LUHMES (cell line): ENCODE results near the genes SPDYE6 and POLR2J2.

DNA sequence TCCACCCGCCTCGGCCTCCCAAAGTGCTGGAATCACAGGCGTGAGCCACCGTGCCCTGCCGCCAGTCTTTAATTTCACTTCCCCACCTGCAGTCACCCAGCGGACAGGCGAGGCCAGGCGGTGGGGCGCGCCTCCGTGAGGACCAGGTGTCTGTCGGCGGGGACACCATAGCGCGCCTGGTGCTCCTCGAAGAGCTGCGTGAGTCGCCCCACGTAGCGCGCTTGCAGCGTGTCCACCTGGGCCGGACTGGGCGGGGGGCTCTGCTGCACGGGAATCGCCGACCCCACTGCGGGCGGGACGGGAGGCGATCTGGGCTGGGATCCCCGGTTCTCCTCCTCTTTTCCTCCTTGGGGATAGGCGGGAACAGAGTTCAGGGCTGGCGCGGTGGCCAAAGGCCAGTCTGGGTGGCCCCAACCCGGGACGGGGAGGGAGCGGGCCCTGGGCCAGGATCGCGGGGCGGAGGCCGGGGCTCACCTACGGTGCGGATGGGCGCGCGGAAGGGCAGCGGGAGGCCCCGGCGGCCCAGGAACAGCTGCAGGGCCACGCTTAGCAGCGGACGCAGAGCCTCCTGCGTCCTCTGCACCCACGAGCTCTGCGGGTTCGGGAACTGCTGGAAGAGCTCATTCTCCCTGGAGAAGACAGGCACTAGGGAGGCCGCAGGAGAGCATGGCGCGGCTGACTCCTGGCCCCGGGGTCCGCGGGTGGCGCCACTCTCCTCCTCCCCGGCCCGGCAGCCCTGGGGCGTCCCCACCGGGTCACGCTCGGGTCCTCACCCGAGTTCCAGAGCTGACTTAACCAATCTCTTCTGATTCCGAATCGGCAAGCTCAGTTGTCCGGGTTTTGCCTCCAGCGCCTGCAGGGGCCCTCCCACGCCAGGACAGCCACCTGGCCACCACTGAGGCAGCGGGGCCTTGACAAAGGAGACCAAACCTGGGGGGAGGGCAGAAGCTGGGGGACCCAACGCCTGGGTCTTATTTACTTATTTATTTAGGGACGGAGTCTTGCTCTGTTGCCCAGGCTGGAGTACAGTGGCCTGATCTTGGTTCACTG is 1.2 kb upstream of the MOGAT3 start:
- PRO-cap = unidirectional peak, plus-strand start at position 658 of the sequence

DNA sequence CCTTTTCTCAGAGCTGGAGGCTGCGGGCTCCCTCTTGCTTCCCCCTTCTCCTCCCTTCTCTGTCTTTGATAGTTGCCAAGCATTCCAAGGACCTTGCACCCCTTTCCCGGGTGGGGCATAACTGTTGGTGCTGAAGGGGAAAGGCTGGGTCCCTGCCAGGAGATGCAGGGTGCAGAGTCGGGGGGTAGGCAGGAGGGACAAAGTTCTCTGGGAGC is 2.2 kb downstream of the CLDN15 start:
- PRO-cap = no peak

- PRO-cap = no peak
These were observed 73.4 kb downstream of the CUX1 start for GRCh38 chr7:101890754-101891203.

GRCh38 chr7:101902787-101903452 is 85.5 kb downstream of the CUX1 start:
- PRO-cap = no peak

DNA sequence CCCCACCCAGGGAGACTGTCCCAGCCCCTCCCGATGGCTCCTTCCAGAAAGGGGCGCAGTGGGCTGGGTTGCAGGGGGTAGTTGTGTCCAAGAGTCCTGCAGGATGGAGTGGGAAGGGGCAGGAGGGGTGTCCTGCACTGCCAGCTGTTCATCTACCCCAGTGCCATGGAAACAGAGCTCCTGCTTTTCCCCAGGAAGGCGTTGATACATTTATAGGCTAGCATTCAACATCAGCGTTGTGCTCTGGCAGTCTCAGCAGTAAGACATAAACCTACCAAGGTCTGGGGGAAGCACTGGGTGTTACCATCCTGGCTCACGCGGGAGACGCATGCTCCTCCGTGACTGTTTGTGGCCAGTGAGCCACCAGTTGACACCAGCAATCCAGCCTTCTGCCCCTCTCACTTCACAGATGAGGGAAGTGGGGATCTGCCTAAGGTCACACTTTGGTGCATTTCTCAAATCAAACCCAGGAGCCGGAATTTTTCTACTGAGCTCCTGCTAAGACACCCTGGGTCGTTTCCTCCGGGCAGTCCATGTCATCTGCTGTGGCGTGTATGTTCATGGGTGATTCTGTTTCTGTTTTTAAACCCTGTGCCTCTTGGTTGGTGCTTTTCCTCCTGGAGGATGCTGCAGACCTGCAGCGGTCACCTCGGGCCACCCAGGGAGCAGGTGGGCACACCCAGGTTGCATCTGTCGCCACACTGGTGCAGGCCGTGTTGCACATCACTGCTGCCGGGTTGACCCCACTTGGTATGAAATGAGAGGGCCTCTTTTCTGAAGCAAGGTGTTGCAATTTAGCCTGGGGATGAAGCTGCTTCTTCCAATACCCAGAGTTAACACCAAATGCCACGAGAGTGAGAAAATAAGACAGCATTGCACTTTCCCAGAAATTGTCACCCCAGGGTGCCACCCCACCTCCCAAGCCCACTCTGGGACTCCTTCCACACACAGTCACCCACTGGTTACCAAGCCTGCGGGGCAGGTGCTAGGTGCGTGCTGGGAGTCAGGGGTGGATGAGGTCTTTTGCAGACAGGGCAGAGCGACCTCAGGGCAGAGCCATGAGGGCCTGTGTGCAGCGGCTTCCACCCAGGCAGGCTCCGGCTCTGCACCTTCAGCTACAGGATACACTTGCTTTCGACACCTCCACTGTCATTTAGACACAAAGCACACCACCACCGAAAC is 127.1 kb downstream of the CUX1 start:
- PRO-cap = no peak

DNA sequence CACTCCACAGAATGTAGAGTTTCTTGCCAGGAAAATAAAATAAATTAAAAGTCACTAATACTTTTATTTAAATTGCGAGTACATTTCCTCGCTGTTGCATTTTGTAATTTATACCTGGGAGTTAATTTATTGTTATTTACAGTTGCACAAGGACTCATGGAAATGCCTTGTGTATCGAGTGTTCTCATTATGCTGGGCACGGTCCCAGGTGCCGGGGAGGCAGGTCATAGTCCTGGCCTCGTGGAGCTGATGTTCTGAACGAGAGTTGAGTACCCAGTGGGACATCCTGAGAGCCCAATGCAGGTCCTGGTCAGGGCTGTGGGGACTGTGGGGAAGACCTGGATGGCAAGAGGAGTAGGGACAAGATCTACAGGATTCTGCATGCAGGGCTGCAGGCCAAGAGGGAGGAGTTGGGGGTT is 127.9 kb downstream of the CUX1 start:
- PRO-cap = no peak

DNA sequence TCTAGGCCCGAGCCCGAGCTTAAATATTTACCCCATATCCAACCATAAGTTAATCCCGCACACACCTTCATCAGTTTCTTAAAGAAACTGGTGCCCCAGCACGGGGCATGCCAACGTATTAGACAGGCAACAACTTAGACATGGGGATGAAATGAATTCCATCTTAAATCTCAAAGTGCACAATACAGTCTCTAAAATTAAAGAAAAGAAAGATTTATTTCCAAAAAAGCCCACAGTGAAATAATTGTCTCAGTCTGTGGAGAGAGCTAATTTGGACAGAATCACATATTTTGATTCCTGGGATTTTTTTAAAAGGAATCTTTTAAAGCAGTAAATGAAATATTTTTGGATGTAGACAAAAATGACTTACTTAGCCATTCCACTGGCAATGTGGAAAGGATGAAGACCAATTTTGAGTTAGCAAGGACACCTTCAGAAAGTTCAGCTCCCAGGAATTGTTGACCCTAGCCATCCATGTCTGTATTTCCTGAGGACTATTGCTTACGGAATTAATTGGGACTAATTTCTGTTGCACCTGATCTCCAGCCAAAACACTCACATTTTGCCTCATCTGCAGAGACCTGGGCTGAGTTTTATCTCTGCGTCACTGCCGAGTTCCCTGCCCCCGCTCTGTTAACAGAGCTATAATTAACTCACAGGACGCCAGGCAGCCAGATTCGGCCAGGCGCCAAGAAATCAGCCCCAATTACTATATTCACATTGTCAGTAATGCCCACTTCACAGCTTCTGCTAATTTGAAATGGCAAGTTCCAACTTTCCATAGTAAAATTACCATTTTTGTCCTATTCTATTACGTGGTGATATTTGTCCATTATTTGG is 130.2 kb downstream of the CUX1 start:
- PRO-cap = no peak

DNA sequence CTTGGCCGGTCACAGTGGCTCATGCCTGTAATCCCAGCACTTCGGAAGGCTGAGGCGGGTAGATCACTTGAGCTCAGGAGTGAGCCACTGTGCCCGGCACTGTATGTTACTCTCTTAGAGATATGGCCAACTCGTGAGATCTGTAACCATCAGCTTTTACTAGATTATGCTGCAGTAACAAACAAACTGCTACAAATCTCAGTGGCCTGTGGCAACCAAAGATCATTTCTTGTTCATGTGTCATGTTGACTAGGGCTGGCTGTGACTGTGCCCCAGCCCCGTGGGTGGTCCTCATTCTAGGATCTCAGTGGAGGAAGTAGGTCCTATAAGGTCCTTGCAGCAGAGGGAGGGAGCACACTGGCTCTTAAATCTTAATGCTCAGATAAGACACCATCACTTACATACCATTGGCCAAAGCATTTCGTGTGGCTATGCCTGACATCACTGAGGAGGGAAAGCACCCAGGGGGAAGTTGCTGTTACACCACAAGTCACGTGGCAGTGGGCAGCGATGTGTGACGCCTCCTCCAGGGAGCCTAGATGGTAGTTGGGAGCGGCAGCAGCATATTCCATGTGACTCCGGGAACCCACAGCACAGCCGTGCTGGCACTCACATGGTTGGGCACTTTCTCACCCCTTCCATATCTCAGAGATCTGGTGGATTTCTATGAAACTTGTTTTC is 224.8 kb upstream of the SH2B2 start:
- PRO-cap = no peak

- PRO-cap = no peak
These were observed 222.7 kb upstream of the SH2B2 start for GRCh38 chr7:102063991-102064275.

DNA sequence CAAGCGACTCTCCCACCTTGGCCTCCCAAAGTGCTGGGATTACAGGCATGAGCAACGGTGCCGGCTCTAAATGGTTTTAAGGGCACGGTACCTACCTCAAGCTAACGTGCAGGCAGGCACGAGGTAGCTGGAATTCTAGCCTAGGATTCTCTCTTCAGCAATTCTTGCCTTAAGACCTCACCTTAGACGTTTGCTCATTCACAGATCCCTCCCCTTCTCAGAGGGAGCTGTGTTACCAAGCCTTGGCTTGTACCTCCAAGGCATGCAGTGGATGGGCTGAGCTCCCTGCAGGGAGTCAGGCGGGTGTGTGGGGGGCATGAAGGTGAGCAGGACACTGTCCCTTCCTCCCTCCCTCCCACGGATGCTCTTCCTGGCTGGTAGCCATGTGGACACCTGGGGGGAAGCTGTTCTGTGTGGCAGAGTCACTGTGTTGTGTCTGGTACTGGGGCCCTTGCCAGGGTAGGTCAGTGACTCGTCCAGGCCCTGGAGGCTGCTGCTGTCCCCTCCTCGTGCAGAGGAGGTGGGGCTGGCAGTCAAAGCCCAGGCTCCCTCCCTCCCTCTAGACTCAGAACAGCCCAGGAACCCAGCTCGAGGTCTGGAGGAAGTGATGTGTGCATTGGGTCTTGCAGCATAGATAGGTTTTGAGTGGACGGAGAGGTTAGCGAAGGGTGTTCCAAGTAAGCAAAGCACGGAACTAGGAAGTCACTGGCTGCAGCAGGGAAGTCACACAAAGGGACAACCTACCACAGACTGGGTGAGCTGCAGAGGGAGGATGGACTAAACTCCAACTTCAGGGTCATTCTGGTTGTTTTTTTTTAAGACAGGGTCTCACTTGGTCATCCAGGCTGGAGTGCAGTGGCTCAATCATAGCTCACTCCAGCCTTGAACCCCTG is 222.1 kb upstream of the SH2B2 start:
- PRO-cap = no peak

GRCh38 chr7:102080363-102081374 is 206.0 kb upstream of the SH2B2 start:
- PRO-cap = no peak

DNA sequence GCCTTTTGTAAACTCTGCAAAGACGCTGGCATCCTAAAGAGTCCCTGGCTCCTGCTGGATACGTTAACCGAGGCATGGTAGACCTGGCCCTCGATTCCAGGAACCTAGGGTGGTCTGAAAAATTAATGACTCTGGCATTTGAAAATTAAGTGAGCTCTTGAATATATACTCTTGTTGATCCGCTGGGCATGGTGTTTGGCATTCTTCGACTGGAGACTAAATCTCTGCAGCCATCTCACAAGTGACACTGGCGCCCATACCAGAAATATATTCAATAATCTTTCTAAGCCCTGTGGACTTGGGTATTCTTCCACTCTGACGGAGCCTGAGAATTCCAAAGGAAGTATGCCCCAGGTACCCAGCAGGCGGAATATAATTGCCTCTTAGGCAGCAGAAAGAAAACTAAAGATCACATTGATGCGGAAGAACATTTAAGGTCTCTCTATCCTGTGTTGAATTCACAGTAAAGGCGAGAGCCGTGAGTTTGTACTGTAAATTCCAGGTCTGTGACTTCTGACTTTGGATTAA is 191.1 kb upstream of the SH2B2 start:
- PRO-cap = no peak

DNA sequence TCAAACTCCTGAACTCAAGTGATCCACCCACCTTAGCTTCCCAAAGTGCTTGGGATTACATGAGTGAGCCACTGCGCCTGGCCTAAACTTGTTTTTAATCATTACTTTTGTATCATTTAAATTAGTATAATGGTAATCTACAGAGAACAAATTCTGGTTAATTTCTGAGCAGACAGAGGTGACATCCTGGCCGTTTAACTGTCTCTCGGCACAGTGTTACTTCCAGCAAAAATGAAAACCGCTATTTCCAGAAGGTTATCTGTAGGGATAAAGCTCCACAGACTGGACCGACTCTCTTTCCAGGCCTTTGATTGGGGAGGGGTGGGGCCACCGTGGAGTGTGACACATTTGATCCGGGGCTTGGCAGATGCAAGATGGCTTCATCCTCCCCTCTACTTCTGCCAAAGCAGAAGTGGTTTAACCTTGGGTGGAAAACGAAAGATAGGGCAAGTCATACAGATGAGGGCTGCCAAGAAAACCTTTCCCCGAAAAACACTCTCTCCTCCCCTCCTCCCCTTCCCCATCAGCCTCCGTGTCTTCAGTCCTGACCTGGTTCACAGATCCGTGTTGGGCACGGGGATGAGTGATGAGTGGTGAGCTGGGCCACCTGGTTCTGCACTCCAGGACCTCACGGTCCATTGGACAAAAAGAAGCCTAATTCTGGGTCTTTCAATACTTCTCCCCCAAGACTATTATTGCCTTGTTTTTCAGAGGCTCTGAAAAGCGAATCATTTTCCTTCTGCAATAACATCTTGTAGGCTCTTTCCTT is 139.7 kb upstream of the SH2B2 start:
- PRO-cap = no peak

GRCh38 chr7:102253795-102254500 is 32.7 kb upstream of the SH2B2 start:
- PRO-cap = no peak

DNA sequence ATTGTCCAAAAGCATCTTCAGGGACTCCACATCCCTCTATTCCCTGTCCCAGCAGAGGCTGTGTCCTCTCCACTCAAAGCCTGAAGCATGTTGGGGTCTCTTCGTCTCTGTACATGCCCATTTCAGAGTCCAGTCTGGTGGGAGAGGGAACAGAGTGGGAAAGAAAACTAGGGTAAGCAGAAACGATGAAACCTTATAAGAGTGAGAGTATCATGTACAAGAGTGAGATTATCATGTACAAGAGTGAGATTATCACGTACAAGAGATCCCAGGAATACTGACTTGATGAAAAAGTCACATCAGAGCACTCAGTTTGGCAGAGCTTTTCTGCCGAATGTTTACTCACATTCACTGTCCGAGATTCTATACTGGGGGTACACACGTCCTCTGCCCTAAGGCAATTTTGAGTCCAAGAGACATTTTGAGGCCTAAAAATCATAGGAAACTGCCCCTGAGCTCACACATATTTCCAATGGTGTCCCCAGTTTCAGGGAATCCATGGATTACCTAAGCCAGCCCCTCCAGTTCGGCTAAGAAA is at the start of gene SPDYE6:
Gene SPDYE6 (minus strand): TSS at position 134 of the 538 bp plus-strand sequence.
- PRO-cap = no peak

DNA sequence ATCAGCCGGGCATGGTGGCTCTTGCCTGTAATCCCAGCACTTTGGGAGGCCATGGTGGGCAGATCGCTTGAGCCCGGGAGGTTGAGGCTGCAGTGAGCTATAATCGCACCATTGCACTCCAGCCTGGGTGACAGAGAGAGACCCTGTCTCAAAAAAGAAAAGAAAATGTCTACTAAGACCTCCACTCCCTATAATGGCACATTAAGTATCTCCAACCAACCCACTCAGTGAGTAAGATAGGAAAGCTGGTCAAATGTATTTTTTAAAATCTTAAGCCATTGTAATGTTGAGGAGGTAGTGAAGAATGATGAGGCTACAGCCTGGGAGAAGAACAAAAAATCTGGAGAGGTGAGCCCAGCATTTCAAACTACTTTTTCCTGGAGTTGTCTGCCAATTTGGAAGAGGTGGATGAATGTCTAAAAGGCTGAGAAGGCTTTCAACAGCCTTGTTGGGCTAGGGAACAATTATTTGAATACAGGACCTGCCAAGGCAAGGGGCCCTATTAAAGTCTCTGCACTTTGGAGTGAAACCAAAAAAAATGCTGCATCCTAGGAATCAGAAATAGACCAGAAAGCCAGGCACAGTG is 11.2 kb upstream of the PRKRIP1 start:
- PRO-cap = no peak

- PRO-cap = no peak
These were observed 3.7 kb upstream of the ORAI2 start for GRCh38 chr7:102429526-102430269.

DNA sequence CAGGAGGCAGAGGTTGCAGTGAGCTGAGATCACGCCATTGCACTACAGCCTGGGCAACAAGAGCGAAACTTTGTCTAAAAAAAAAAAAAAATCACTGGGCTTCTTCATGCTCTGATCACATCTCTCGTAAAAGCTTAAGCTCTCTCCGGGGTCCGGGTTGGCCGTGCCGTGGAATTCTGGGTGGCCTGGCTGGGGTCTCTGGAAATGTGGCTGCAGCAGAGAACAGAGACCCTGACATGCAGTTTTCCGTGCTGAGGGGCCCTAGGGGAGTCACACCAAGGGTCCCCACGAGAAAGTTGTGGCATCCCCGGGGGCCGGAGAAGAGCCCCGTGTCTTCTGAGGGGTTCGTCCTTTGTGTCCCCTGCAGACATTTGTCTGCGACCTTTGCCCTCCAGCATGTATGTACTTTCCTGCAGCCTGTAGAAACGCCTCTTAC is 15.4 kb downstream of the ORAI2 start:
- PRO-cap = no peak

DNA sequence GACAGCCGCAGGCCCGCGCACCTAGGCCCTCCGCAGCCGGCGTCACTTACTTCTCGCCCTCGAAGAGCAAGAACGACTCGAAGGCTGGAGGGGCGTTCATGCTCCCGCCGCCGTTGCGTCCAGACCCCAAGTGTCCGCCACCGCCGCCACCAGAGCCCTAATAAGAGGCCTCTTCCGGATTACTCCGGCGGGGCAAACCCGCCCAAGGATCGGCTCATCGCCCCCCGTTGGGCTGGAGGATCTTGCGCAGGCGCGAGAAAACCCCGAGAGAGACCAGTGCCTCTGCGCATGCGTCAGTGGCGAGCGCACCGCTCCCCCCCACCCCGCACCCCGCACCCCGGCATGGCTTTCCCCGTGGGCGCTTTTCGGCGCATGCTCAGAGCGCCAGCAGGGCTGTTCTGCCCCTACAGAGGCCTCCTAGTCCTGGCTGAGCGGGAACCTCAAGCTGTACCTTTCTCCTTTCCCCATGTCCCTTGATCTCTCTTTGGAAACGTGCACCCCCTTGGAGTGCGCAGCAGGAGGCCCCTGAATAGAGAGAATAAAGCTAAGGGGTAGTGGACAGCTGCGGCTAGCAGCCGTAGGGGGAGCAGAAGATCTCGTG is at the start of gene POLR2J2:
Gene POLR2J2 (minus strand): TSS at position 162 of the 601 bp plus-strand sequence.
- PRO-cap = bidirectional peak, plus-strand start at position 378 of the sequence, minus-strand start at position 224 of the sequence

GRCh38 chr7:102872309-102872811 is 40.4 kb upstream of the LRRC17 start:
- PRO-cap = no peak